ENCODE measurements around the gene LMNB1.

DNA sequence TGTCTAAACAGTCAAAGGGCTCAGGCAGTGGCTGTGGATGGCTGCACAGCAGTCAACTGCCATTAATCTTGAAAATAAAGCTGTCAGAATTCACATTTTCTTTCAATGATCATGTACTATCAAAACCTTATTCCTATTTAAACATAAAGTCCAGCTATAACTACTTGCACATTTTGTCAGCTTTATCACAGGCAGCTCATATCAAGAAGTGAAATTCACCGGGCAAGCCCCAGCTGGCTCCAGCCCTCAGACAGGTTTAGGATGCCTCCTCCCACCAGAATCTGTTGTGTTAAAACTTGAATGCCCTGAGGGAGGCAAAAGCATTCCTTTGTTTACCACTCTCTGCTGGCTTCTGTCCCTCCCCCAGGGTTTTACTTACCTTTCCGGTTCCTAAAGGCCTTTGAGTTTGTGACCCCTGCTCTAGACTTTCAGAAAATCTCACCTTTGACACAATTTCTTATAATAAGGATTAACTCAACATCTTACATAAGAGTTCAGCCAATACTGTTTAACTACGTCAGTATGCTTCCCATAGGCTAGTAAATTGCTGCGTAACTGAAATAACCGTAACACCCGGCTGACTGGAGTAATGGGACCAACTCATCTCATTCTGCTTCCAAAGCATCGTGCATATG, 54.8 kb upstream of the GRAMD2B start:
- RRBS: no CpG with 5 or more reads among the region's 7 CpGs
CAGE:
- cytosol, long polyA plus RNA: no peak
- long polyA plus RNA: no peak
- nucleus, long polyA plus RNA: no peak

- RRBS: no CpG with 5 or more reads among the region's 9 CpGs
CAGE:
- cytosol, long polyA plus RNA: no peak
- long polyA plus RNA: no peak
- nucleus, long polyA plus RNA: no peak
Measured at GRCh38 chr5:126464864-126465471, 41.8 kb downstream of the GRAMD2B start.

DNA sequence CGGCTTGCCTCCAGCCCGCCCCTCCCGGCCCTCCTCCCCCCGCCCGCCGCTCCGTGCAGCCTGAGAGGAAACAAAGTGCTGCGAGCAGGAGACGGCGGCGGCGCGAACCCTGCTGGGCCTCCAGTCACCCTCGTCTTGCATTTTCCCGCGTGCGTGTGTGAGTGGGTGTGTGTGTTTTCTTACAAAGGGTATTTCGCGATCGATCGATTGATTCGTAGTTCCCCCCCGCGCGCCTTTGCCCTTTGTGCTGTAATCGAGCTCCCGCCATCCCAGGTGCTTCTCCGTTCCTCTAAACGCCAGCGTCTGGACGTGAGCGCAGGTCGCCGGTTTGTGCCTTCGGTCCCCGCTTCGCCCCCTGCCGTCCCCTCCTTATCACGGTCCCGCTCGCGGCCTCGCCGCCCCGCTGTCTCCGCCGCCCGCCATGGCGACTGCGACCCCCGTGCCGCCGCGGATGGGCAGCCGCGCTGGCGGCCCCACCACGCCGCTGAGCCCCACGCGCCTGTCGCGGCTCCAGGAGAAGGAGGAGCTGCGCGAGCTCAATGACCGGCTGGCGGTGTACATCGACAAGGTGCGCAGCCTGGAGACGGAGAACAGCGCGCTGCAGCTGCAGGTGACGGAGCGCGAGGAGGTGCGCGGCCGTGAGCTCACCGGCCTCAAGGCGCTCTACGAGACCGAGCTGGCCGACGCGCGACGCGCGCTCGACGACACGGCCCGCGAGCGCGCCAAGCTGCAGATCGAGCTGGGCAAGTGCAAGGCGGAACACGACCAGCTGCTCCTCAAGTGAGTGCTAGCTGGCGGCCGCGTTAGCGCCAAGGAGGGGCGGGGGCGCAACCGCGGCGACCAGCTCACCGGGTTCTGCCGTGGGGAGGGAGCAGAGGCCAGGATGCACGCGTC, at the start of gene LMNB1:
LMNB1 (plus strand) TSS at position 49 of the 894 bp plus-strand sequence.
- RRBS: under 1% methylated on average over 18 of the region's 112 CpGs
CAGE:
- cytosol, long polyA plus RNA: start-site peak on the plus strand centred at position 66 of the sequence, 37 bp wide, 2,243 reads
- long polyA plus RNA: start-site peak on the plus strand centred at position 67 of the sequence, 43 bp wide, 2,954 and 2,320 reads in 2 replicates
- nucleus, long polyA plus RNA: start-site peak on the plus strand centred at position 59 of the sequence, 23 bp wide, 1,405 reads

- RRBS: no CpG with 5 or more reads among the region's 8 CpGs
CAGE:
- cytosol, long polyA plus RNA: no peak
- long polyA plus RNA: no peak
- nucleus, long polyA plus RNA: no peak
Measured at GRCh38 chr5:126895770-126896031, 118.8 kb downstream of the LMNB1 start.

DNA sequence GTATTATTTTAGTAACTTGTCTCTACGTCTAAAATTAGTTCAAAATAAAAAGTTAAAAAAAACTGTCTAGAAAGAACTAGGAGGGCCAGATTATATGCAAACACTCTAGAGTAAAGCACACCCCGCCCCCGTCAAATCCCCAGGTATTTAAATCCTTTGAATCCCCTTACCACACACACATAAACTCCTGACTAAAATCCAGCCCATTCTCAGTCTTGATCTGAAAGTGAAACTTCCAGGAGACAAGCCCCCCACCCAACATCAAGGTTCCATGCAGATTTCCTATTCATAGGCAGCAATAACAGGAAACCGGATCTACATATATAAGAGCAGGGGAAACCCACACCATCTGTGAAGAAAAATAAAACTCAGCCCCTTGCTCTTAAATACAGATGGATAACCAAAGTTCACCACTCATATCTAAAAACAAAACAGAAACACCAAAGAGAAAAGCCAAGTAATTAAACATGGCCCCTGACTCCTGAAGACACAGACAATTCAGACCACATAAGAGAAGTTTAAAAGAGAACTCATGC, 42.3 kb downstream of the MARCHF3 start:
- RRBS: no CpG with 5 or more reads among the region's 4 CpGs
CAGE:
- cytosol, long polyA plus RNA: no peak
- long polyA plus RNA: no peak
- nucleus, long polyA plus RNA: no peak

- RRBS: no CpG with 5 or more reads among the region's 13 CpGs
CAGE:
- cytosol, long polyA plus RNA: no peak
- long polyA plus RNA: no peak
- nucleus, long polyA plus RNA: no peak
Measured at GRCh38 chr5:127182828-127183312, 107.7 kb upstream of the MEGF10 start.

GRCh38 chr5:127289860-127290450, 641 bp upstream of the MEGF10 start:
- RRBS: 2% methylated on average over 8 of the region's 24 CpGs
CAGE:
- cytosol, long polyA plus RNA: no peak
- long polyA plus RNA: no peak
- nucleus, long polyA plus RNA: no peak

DNA sequence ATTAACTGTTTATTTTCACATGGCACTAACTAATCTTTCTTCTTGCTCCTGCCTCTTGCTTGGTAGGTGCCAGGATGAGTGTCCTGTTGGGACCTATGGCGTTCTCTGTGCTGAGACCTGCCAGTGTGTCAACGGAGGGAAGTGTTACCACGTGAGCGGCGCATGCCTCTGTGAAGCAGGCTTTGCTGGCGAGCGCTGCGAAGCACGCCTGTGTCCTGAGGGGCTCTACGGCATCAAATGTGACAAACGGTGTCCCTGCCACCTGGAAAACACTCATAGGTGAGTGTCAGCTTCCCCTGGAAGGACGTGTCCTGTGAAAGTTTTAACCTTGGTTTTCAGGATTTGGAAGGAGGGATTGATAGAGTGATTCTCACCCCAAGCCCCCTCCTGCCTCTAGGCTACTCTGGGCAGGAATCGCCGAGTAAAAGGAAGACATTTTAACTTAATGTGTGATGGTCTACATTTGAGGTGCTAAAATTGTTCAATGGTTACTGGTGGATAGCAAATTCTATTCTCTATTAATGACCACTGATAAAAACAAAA, 107.0 kb upstream of the PRRC1 start:
- RRBS: no CpG with 5 or more reads among the region's 14 CpGs
CAGE:
- cytosol, long polyA plus RNA: no peak
- long polyA plus RNA: no peak
- nucleus, long polyA plus RNA: no peak

GRCh38 chr5:127739287-127740101, 36.3 kb downstream of the CCDC192 start:
- RRBS: no CpG with 5 or more reads among the region's 28 CpGs
CAGE:
- cytosol, long polyA plus RNA: no peak
- long polyA plus RNA: no peak
- nucleus, long polyA plus RNA: start-site peak on the minus strand at chr5:127739957-127739962, 7 reads

DNA sequence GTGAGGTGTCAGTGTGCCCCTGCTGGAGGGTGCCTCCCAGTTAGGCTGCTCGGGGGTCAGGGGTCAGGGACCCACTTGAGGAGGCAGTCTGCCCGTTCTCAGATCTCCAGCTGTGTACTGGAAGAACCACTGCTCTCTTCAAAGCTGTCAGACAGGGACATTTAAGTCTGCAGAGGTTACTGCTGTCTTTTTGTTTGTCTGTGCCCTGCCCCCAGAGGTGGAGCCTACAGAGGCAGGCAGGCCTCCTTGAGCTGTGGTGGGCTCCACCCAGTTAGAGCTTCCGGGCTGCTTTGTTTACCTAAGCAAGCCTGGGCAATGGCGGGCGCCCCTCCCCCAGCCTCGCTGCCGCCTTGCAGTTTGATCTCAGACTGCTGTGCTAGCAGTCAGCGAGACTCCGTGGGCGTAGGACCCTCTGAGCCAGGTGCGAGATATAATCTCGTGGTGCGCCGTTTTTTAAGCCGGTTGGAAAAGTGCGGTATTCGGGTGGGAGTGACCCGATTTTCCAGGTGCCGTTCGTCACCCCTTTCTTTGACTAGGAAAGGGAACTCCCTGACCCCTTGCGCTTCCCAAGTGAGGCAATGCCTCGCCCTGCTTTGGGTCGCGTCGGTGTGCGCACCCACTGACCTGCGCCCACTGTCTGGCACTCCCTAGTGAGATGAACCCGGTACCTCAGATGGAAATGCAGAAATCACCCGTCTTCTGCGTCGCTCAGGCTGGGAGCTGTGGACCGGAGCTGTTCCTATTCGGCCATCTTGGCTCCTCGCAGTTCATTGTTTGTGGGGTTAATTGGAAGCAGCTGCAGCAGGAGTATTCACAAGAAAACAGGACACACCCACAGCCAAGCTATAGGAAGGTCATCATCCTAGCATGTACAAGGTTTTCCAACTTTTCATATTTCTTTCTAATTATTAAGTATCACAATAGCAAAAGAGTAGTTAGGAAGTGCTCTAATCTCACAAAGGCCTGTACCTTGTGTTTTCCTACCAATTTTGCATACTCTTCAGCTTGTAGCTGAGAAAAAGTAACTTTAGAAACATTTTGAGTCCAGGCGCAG, 49.5 kb downstream of the CCDC192 start:
- RRBS: no CpG with 5 or more reads among the region's 35 CpGs
CAGE:
- cytosol, long polyA plus RNA: no peak
- long polyA plus RNA: no peak
- nucleus, long polyA plus RNA: no peak

DNA sequence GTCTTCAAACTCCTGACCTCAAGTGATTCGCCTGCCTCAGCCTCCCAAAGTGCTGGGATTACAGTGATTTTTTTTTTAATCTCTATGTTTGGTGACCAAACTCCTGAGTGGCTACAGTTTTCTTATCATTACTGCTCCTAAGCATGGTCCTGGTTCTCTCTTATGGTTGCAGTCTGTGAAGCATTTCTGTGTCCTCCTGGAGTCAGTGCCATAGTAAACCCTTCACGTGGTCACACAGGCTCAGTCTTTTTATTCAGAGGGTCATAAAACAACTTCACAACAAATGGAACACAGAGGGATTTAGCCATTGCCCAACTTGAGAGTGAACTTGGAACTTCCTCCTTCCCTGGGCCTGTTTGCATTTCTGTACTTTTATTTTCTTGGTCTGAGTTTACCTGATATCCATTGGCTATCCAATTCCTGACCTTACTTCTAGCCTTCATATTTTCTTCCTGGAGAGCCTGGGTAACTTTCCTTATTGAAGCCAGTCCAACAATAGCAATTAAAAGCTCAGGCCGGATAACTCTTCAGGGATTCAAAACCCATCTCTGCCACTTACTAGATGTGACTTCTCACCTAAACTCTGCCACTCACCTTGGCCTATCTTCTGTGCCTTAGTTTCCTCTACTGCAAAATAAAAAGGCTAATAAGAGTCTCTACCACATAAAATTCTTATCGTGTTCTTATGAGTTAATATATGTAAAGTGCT, 145.0 kb downstream of the CCDC192 start:
- RRBS: no CpG with 5 or more reads among the region's 4 CpGs
CAGE:
- cytosol, long polyA plus RNA: no peak
- long polyA plus RNA: no peak
- nucleus, long polyA plus RNA: no peak

GRCh38 chr5:128113917-128114347, 30.4 kb downstream of the SLC12A2 start:
- RRBS: no CpG with 5 or more reads among the region's 1 CpG
CAGE:
- cytosol, long polyA plus RNA: no peak
- long polyA plus RNA: no peak
- nucleus, long polyA plus RNA: no peak

DNA sequence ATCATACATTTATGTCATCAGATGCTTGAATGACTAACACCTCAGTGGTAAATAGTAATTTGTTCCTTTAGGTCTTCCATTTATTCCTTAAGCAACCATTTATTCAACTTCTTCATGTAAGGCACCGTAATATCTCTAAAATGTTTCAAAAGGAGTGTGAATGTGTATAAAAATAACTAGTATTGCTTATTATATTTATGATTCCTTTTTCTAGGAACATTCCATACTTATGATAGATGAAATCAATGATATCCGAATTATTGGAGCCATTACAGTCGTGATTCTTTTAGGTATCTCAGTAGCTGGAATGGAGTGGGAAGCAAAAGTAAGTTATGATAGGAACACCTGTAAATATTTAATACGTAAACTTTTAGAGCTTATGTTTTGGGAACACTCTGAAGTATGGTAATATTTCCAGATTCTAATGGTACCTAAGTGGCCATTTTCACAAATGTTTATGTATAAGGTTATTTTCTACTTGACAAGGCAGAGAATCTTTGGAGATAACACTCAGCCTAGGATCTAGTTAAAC, 50.5 kb downstream of the SLC12A2 start:
- RRBS: no CpG with 5 or more reads among the region's 4 CpGs
CAGE:
- cytosol, long polyA plus RNA: no peak
- long polyA plus RNA: no peak
- nucleus, long polyA plus RNA: no peak

GRCh38 chr5:128161478-128162238, 78.1 kb downstream of the SLC12A2 start:
- RRBS: no CpG with 5 or more reads among the region's 4 CpGs
CAGE:
- cytosol, long polyA plus RNA: no peak
- long polyA plus RNA: no peak
- nucleus, long polyA plus RNA: no peak

DNA sequence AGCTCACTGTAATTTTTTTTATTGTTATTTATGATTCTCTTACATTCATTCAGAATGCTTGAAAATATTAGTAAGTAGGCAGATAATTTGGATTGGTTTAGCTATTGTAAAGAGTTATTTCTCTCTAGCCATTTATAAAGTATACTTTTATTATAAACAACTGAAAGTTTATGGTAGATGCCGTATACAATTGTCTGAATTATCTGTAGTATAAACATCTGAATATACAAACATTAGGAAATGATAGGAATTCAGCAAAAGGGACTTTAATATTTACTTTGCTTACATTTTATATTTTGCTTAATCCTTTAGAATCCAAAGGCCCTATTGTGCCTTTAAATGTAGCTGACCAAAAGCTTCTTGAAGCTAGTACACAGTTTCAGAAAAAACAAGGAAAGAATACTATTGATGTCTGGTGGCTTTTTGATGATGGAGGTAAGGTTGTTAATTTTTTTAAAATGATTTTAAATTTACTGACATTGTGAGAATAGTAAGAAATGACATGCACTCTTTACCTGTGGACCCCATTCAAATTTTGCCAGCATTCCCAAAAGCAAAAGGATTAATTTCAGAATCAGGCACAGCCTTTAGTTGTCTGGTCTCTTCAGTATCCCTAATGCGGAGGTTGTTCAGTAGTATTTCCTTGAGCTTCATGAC, 94.8 kb downstream of the SLC12A2 start:
- RRBS: no CpG with 5 or more reads among the region's 2 CpGs
CAGE:
- cytosol, long polyA plus RNA: no peak
- long polyA plus RNA: no peak
- nucleus, long polyA plus RNA: no peak

GRCh38 chr5:128976926-128977355, 11.7 kb downstream of the SLC27A6 start:
- RRBS: no CpG with 5 or more reads among the region's 1 CpG
CAGE:
- cytosol, long polyA plus RNA: no peak
- long polyA plus RNA: no peak
- nucleus, long polyA plus RNA: no peak

DNA sequence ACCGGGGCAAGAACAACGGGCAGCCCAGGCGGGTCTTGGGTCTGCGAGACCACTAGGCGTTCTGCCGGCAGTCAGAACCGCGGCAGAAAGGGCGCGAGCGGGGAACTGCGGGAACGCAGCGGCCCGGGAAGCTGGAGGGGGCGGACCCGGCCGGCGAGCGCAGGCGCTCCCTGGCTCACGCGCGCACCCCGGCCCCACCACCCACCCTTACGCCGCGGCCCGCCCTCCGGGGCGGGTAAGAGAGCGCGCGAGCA, 238 bp upstream of the ISOC1 start:
- RRBS: 1% methylated on average over 32 of the region's 34 CpGs
CAGE:
- cytosol, long polyA plus RNA: no peak
- long polyA plus RNA: no peak
- nucleus, long polyA plus RNA: no peak

DNA sequence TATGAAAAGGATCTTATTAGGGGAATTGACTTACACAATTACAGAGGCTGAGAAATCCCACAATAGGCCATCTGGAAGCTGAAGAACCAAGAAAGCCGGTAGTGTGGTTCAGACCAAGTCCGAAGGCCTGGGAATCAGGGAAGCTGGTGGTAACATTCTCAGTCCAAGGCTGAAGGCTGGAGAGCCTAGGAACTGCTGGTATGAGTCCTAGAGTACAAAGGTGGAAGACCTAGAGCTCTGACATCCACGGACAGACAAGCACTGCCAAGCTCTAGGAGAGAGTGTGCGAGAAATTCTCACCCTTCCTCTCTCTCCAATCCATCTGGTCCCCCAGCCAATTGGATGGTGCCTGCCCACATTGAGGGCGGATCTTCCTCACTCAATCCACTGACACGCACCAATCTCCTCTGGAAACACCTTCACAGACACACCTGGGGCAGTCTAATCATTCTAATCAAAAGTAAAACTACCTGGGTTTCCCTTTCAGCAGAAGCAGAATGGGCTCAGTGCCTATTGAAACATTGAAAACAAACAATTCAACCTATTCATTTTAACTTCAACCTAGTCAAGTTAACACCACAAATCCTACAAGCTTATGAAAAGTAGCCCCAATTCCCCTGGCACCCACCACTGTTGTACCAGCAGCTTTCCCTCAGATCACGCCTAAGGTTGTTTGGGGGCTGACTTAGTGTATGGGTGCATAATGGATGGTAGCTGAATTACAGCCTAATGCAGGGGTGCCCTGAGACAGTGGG, 19.6 kb upstream of the ADAMTS19 start:
- RRBS: no CpG with 5 or more reads among the region's 7 CpGs
CAGE:
- cytosol, long polyA plus RNA: no peak
- long polyA plus RNA: no peak
- nucleus, long polyA plus RNA: no peak

GRCh38 chr5:129922761-129923822, 18.8 kb downstream of the CHSY3 start:
- RRBS: no CpG with 5 or more reads among the region's 5 CpGs
CAGE:
- cytosol, long polyA plus RNA: no peak
- long polyA plus RNA: no peak
- nucleus, long polyA plus RNA: no peak

GRCh38 chr5:130000512-130000765, 96.2 kb downstream of the CHSY3 start:
- RRBS: no CpG with 5 or more reads among the region's 1 CpG
CAGE:
- cytosol, long polyA plus RNA: no peak
- long polyA plus RNA: no peak
- nucleus, long polyA plus RNA: no peak